Left common carotid artery plus branches (tissue), 1 donor: ENCODE data around the genes NOXA1 and ARRDC1.

GRCh38 chr9:137242717-137243372, 1.8 kb downstream of the TUBB4B start:
- PRO-cap: no peak

DNA sequence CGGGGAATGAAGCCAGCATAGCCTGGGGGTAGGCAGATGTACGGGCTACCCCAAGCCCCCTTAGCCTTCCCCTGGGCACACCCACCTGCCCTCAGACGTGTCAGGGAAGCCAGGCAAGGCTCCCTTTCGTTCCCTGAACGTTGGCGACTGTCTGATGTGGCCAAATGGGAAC, 3.0 kb downstream of the FAM166A start:
- PRO-cap: no peak

DNA sequence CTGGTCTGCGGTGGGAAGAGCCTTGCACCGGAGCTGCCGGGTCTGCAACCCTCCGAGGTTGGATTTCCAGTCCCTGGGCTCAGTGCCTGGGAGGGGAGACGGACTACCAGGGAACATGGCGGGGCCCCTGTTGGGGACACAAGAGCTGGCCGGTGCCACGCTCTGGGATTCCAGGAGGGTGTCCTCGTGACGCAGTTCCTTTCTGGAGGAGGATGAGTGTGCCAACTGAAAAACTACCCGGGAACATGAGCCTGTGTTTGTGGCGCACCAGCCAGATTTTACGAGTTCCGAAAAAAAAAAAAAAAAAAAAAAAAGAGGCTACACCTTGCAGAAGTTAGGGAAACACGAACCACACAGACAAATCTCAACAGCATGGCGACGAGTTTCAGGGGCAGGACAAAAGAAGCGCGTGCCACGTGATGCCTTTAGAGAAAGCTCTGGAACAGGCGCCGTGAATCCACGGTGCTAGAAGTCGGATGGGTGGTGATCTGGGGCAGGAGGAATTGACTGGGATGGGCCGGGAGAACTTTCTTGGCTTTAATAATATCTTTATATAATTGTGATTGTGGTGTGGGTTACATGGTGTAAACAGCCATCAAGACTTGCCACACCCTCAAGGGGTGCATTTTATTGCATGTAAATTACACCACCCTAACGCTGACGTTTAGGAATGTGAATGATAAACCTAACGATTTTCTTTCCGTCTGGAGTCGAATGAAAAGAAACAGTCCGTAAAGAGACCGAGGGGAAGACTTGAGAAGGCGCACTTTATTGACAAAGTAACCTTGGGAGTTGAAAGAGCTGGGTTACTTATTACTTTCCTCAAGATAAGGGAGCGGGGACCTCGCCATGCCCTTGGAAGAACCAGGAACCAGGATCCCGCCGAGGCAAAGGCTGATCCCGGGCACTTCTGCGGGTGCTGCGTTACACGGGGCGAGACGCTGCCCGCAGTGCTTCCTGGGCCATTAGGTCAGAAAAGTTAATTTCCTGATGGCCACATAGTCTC, 8.6 kb downstream of the NRARP start:
- PRO-cap: no peak

DNA sequence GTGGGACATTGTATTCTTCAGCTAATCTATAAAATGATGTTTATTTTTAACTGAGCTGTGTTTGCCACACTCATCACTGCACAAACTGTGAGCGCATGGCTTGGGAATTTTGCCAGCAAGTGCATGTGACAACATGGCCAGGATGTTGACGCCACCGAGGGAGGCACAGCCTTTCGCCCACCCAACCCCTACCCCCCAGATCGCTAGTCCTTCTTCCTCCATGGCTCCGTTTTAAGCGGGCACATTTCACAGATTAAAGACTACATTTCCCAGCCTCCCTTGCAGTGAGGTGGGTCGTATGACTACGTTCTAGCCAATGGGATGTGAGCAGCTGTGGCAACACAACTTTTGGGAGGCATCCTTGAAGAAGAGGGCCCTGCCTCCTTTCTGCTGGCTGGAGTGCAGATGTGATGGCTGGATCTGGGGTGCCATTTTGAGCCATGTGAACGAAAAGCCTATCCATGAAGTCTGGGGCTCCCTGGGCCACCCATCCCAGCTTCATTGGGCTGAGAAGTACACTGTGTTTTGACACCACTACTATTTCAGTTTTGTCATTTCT, 7.9 kb downstream of the NRARP start:
- PRO-cap: no peak

DNA sequence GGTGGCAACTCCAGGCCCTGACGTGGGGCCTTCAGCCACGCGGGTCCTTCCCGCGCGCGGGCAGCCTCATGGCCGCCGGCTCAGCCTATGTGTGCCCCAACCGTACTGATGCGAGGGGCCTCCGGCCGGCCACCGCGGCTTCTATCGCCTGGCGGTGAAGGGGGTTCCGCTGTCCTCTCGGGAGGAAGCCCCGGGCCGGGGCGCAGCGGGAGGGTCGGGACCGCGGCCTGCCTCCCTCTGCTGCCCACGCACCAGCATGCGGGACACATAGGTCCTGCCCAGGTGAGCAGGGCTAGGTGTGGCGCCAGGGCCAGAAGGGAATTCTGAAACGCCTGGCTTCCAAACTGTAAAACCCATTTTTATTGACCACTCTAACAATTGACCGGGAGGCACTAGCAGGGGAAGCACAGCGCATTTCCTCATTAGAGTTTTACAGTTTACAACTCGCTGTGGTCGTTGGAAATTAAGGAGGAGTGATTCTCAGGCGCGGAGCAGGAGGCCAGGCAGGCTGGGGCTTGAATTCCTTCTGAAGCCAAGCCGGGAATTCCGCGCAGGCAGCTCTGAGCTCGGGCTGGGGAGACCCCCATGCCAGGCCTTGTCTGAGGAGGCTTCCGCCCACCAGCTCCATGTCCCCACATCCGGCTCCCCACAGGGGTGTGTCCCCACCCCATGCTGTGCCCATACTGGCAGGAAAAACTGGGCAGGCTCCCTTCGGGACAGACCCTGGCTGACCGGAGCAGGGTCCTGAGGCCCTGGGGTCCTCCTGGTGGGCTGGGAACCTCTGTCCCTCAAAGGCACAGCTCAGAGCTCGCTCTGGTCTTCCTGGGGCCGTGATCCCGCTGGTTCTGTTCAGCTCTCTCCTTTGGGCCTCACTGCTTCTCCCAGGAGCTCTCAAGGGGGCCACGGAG, 982 bp upstream of the NRARP start:
- PRO-cap: no peak

GRCh38 chr9:137311967-137312770, 10.1 kb upstream of the NRARP start:
- PRO-cap: no peak

DNA sequence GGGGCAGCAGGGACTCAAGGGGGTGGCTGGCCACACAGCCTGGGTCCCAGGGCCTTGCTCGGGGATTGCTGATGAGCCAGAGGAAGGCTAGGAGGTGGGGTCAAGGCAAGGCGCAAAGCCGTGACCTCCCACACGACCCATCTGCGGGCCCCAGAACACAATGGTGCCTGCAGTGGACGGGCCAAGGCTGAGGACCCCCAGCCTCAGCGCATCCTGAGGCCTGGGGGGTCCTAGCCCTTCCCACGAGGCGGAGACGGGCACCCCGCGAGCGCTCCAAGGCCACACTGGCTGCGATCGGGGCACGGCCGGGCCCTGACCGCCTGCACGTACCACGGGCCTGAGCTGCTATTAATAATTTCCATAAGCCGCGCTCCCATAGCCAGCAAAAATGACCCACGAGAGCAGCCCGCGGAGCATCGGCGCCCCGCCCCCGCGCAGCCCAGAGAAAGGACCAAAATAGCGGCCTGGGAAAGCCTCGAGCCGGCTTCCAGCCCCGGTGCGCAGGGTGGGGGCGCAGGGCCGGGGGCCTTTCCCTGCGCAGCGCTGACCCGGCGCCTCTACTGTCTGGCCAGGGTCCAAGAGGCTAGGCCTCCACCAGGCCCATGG, 54.6 kb downstream of the EXD3 start:
- PRO-cap: no peak

DNA sequence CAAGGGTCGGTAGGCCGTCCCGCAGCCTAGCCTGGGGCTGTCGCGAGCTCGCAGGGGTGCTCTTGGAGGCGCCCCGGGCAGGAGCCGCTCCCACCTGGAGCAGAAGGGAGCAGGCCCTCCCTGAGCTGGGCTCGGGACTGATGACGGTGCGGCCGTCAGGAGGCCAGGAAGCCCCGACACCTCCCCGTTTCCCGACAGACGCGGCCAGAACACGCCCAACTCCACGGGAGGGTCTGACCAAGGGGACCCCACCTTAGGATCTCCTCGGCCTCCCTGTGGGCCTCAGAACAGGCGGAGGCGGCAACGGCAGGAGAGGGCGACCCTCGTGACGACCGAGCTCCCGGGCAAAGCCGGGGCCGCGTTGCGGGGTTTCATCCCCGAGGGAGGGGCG, 6.2 kb downstream of the EXD3 start:
- PRO-cap: no peak

GRCh38 chr9:137423063-137423768, at the start of gene NOXA1:
TSS of gene NOXA1 (plus strand) at chr9:137423393.
- PRO-cap: bidirectional peak, plus-strand start at chr9:137423428, minus-strand start at chr9:137423162

DNA sequence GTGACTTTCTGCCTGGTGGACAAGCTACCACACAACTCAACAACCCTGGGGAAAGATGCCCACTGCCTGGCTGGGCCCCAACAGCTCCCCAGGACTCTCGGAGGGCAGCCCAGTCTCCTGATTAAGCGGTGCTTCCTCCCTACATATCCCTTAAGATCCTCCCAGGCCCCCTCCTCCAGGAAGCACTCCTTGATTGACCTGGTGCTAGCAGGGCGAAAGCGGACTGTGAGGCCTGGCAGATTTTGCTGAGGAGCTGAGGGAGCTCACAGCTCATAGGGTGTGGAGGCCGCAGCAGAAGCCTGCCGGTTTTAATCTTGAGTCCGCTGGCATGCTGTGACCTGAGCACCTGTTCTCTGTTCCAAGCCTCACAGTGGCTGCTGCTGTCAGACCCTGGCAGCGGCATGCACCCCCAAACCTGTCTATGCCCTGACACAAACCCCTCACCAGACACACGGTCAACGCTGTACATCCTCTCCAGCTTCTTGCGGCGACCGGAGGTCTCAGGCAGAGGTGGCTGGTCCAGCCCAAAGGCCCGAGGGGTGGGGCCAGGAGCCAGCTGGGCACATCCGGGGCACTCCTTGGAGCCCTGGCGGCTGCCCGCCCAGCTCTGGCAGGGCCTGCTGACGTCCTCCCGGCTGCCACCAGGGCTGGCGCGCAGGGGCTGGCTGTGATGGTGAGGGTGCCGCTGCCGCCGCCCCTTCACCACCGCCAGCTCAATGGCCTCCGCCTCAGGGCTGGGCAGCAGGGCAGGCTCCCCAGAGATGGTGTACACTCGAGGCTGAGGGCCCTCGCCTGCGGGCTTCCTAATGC, 2.0 kb downstream of the NSMF start:
- PRO-cap: no peak

DNA sequence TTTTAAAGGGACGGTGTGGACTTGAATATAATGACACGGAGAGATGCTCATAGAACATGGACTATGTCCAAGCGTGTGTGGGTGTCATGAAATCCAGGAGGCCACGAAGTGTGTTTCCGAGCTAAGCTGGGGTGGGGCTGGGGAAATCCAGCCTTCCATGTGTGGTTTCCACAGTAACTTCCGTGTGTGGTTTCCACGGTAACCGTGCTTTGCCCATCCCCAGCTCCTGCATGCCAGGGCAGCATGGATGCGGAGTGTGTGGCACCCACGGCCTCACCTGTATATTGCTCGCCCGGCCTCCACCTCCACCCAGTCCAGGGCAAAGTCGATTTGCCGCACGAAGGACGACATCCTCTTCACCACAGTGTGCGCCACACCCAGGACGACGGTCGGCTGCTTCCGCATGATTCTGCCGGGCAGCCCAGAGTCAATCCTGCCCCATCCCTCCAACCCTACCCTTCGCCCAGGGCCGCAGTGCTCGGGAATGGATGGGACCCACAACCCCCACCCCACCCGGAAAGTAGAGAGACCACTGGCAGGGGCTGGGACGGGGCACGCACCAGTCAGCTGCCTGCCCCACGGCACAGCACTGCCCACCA, 38.8 kb upstream of the NSMF start:
- PRO-cap: no peak

GRCh38 chr9:137517478-137517980, 32.7 kb downstream of the PNPLA7 start:
- PRO-cap: no peak

DNA sequence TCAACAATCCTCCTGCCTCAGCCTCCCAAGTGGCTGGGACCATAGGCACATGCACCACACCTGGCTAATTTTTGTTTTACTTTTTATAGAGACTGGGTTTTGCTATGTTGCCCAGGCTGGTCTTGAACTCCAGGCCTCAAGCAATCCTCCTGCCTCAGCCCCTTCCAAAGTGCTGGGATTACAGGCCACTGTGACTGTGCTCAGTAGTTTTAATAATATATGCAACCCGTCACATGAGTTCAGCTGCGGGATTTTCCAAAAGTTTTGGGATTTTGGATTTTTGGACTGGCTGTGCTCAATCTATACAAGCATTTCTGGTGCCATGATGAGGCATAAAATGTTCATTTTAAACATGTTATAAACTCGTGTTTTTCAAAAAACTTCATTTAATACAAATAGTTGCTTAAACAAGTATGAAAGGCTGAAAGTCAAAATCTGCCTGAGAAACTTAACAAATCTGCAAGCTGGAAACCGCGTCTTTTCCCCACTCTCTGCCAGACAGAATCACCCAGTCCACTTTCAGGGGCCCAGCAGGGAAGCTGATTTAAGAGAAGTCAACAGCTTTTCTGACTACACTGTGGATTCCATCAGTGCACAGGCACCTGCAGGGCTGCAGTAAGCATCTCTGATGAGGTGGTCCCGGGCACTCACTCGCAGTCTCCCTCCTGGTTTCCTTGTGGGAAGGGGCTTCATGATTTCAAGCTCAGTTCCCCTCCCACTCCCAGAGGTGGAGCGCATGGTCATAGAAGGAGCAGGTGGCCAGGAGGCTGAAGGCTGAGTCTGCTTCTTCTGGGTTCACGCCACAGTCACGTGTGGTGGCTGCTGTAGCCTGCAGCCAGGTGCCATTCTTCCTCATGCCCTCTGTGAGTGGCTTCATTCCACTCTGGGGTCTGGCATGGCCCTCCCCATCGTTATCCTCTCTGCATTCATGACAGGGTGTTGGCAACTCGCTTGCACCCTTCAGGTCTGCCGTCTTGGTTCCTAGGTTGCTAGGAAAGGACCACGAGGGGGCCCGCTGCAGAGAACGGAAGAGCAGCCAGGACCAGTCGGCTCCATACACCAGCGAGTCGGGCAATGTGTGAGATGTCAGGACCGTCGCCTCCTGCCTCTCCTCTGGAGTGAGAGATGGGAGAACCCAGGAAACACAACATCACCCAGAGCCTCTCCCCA, 3.2 kb downstream of the MRPL41 start:
- PRO-cap: no peak

GRCh38 chr9:137605600-137606274, at the start of gene ARRDC1:
TSS of gene ARRDC1 (plus strand) at chr9:137605686.
- PRO-cap: unidirectional peak, plus-strand start at chr9:137605736

- PRO-cap: no peak
These were observed 45.0 kb downstream of the EHMT1 start for GRCh38 chr9:137663609-137664316.

GRCh38 chr9:137692386-137693028, 73.7 kb downstream of the EHMT1 start:
- PRO-cap: no peak

DNA sequence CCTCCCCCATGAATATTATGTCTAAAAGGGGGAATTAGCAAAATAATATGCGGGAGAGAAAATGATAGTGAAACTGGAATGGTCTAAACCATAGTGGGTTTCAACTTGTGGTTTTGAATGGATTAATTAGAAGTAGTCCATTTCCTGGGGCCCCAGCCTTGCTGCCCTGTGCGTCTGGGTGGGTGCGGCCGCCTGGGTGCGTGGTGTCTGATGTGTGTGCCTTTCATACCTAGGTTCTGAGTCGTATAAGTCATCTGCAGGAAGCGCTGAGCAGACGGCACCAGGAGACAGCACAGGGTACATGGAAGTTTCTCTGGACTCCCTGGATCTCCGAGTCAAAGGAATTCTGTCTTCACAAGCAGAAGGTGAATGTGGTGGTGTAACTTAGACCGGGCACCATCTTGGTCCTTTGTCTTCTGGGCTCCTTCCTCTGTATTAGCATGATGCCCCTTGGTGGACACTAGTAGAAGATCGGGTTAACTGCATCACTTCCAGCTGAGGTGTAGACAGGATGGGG, 119.9 kb upstream of the CACNA1B start:
- PRO-cap: no peak

GRCh38 chr9:137762306-137762965, 115.1 kb upstream of the CACNA1B start:
- PRO-cap: no peak

DNA sequence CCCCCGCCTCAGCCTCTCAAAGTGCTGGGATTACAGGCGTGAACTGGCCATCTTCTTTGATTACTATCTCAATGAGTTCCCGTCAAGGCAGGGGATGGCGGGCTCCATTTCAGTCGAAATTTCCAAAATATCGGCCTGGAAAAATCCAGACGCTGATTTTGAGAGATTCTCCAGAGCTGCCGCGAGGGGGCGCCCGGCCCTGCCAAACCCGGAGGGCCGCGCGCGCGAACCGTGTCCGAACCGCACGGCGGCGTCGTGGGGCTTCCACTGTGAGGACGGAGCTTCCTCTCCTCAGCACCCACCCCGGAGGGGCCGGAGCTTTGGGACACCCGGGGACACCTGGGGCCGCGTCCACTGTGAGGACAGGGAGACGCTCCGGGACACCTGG, 269.9 kb downstream of the CACNA1B start:
- PRO-cap: no peak